Bronchial epithelial cell (primary cell): ENCODE measurements around the genes ILF2, DENND4B, C1orf43 and UBAP2L.

GRCh38 chr1:153567000-153567442 lies 1.4 kb upstream of the S100A2 start:
- RRBS, 2 experiments = no CpG with 5 or more reads among the region's 8 CpGs

DNA sequence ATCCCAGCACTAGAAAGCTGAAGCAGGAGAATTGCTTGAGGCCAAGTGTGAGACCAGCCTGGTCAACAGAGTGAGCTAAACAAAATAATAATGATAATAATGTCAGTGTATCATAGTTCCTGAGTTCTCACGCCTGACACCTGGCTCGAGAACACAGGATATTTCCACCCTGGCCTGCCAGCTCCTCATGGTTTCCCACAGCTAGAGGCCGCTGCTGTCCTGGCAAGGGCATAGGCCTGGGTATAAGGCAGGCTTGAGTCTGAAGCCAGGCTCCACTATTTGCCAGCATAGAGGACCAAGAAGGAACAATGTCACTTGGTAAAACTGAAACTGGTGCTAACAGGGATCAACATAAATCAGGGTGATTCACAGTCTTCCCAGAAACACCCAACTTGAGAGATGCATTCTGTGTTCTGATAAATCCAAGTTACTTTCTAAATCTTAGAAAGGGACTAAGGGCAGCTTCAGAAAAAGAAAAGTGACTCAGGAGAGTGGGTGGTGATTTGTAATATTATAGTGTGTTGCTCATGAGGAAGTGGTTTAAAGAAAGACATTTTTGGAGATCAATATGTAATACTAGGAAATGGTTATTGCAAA lies 6.9 kb upstream of the S100A2 start:
- RRBS, 2 experiments = no CpG with 5 or more reads among the region's 3 CpGs

DNA sequence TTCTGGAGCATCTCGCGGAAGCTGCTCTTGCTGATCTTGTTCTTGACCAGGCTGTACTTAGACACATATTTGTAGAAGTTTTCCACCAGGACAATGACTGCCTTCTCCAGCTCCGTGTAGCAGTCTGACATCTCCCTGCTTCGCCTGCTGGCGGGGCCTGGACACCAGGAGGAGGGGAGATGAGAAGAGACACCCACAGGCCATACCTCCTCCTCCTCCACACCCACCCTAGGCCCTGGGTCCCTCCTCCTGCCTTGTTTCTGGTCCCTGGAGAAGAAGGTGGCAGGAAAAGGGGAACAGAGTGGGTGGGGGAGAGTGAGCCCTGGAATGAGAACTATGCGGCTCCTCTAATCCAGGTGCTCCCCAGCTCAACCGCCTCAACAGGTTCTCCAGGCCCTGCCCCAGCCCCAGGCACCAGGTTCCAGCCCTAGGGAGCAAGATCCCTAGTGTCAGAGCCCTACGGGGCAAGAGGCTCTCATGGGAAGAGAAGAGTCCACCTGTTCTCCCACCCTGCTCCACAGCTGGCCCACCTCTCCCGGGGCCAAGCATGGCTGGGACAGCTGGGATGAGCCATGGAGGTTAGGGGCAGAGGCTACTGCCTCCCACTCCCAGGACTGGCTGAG lies 4.8 kb downstream of the S100A16 start:
- RRBS, 2 experiments = no CpG with 5 or more reads among the region's 9 CpGs

- RRBS, 2 experiments = no CpG with 5 or more reads among the region's 9 CpGs
Observed at GRCh38 chr1:153636337-153636806, 2.5 kb downstream of the CHTOP start.

DNA sequence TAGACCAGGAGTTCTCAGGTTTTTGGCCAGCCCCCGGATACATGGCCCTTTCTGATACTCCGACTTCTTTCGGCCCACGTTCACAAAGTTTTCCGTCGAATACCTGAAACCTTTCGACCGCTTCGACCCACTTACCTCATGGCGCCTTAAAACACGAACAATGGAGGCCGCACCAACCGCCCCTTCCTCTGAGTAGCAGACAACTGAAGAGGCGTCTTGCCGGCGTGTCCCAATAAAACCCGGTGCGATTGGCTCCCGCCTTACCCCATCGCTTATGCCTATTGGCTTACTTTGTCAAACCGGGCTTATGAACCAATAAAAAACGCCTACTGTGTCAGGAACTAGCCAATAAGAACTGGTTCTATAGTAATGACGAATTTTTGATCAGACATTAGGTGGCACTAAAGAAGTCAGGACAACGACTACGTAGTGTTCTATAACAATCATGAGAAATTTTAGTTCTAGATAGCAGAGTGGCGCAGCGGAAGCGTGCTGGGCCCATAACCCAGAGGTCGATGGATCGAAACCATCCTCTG lies at the start of gene ILF2:
Gene ILF2 (minus strand): TSS at position 211 of the 536 bp plus-strand sequence.
- RRBS, 2 experiments = 0 to under 1% methylated on average over 1 to 6 of the region's 30 CpGs

- RRBS, 2 experiments = no CpG with 5 or more reads among the region's 6 CpGs
Observed at GRCh38 chr1:153774093-153774521, 1.1 kb upstream of the SLC27A3 start.

DNA sequence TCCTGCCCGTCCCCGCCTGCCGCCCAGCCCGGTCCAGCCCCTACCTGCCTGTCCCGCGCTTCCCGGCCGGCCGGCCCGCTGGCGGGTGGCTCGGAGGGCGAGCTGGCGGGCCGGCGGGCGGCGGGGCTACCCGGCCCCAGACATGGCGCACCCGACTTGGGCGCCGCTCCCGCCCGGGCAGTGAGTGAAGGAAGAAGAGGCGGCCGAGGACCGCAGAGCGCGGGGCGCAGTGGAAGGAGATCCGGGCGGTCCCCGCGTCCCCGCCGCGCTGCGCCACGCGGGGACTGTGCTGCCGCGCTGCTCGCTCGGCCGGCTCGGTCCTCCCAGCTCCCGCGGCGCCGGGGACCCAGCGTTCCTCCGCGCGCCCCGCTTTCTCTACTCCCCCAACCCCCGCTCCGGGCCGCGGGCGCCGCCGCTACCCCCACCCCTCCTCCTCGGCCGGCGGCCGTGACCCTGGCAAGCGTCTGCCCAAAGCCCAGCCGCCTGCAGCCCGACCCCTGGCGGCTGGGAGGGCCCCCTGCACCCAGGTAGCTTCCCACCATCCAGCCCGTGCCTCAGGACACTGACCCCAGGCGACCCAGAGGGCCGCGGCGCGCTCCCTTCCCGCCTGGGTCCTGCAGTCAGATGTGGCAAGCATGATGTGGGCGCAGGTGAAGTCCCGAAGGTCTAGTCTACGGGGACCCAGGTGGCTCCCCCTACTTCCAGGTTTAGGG lies at the start of gene DENND4B:
Gene DENND4B (minus strand): TSS at position 466 of the 713 bp plus-strand sequence.
- RRBS, 2 experiments = 1% methylated on average over 54 of the region's 81 CpGs

- RRBS, 2 experiments = no CpG with 5 or more reads among the region's 13 CpGs
Observed at GRCh38 chr1:153957284-153958033, 953 bp downstream of the CRTC2 start.

DNA sequence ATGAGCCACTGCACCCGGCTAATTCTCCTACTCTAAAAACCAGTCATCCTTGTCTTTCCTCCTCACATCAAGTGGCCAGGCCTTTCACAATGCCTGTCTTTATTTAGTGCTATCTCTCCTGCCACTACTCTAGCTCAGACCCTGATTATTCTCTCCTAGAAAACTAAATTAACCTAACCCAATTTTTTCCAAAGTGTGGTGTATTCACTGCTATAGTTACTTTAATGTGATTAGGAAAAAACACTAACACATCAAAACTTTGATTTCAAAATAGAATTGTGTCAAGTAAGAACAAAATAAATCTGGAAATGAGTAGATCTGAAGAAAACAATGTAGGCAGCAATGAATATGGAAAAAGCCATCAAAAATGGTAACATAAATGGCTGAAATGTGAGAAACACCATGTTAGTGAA lies 27.5 kb downstream of the TPM3 start:
- RRBS, 2 experiments = no CpG with 5 or more reads among the region's 1 CpG

DNA sequence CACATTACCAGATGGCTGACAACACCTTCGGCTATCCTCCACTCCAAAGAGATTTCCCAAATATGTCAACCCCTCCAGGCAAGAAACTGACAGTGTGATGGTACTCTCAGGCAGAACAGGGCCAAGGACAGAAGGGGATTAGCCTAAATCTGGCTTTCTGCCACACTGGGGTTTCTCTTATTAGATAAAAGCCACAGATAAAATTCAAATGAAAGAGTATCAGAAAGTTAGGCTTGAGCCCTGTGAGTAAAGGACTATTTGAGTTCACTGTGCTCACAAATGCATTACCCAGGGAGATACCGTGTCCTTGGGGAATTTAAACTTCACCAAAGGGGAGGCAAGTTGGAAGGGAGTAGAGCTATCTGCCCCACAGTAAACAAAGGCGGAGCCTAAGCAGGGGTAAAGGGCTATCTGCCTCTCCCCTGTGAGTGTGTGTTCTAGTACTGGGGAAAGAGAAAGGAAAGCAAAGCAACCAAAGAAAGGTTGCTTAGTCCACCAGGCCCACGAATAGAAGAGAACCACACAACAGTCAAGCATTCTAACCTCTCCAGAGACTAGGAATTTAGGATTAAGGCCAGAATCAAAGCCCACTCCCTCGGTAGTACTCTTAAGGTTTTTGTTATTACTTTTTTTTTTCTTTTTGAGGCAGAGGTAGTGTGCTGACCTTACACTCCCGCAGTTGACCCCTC lies 12.8 kb downstream of the TPM3 start:
- RRBS, 2 experiments = no CpG with 5 or more reads among the region's 6 CpGs

DNA sequence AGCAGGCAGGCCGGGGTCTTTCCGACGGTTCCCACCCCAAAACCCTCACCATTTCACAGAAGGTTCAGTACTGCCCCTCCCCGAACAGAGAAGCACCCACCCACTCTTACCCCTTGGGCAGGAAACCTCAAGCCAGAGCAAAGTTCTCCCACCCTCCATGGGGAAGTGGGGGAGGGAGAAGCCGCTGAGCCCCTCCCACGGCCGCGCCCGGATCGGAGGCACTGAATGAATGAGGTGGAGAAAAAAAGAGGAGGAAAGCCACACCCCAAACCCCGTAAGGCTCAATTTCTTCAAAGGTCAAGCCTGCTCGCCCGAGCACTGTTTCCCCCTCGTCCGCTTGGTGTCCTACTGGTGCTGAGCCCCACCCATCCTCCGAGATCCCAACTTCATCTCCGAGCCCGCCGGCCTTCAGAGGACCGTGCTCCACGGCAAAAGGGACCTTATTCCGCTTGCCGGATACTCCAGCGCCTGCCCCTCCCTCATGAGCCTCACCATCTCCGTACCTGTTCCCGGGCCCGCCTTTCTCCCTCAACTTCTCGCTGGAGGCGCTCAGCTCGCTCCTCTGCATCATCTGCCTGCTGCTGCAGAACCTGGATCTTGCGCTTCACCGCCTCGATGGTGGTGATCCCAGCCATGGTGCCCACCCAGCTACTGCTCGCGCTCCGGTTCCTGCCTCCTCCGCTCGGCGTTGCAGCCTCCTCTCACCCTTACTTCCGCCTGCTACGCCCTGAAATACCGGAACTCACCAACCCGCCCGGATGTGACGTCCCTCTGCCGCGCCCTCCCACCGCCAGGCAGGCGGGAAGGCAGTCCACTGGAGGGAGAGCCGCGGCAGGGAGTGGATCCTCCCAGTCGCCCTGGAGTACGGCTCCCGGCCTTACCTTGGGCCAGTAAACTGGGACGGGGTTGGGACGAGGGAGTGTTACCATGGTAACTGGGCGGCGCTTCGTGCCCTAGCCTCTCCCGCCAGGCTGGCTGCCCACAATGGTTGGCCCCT lies 9.1 kb downstream of the TPM3 start:
- RRBS, 2 experiments = 2 to 3% methylated on average over 11 to 16 of the region's 60 CpGs

DNA sequence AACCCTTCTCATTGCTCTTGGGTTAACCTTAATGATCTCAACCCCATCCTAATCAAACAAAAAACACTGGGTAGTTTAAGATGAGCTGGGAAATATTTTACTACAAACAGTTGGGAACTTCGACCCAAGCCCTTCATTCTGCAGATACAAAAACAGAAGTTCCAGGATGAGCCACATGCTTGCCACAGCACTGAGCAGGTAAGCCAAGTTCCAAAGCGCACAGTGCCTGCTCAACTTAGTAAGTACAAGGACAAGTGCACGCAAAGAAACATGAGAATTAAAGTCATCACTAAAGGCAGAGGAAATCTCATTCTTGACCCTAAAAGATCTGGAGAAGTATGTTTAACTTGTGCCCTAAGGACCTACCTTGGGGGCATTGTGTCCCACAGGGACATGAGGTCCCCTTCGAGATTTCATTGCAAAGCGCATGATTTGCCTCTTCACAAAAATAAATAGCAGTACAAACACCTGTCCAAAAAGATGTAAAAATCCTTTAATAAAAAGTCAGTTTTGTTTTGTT lies 860 bp downstream of the C1orf43 start:
- RRBS, 2 experiments = no CpG with 5 or more reads among the region's 5 CpGs

DNA sequence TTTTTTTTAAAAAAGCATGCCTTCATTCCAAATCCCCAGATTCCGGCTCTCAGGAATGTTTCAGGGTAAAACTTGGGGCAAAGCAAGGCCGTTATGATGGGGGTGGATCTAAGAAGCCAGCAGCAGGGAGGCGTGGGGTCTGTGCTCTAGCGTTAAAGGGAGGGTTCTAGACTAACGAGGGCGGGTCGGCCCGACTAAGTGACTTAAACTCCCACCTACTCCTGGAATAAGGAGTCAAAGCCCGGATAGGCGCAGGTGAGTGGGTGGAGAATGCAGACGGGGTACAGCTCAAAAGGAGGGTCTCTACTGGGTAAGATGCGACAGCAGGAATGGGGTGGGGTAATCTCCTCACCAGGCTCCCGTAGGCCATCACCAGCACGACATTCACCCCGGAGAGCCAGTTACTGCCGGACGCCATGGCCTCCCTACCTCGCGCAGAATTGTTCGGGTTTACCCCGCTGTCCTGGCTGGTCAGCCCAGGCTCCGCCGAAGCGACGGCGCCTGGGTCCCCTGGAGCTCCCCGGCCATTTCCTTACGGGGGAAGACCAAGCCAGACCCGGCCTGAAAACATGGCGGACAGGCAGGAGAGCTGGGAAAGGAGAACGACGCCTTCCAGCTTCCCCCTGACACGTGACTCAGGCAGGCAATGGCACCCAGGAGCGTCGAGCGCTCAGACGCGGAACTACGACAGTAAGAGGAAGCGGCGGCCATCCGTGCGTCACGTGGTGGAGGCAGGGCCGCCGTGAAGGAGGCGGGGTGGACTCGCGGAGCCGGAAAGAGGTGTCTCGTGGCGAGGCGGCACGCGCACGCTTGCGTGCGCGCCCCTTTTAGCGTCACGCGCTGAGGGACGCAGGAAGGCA lies at the start of gene C1orf43:
Gene C1orf43 (minus strand): TSS at position 601 of the 860 bp plus-strand sequence.
- RRBS, 2 experiments = 0% methylated on average over 9 of the region's 63 CpGs; no CpG with 5 or more reads in 1 of the 2 experiments

DNA sequence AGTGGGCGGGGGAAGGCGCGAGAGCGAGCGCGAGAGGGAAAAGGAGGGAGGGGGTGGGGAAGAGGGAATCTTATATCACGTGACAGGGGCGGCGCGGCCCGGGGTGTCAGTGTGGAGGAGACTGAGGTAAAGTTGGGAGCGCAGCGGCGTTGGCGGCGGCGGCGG lies at the start of gene UBAP2L:
Gene UBAP2L (plus strand): TSS at position 106 of the 165 bp plus-strand sequence.
- RRBS, 2 experiments = 2 to 4% methylated on average over 1 of the region's 18 CpGs

DNA sequence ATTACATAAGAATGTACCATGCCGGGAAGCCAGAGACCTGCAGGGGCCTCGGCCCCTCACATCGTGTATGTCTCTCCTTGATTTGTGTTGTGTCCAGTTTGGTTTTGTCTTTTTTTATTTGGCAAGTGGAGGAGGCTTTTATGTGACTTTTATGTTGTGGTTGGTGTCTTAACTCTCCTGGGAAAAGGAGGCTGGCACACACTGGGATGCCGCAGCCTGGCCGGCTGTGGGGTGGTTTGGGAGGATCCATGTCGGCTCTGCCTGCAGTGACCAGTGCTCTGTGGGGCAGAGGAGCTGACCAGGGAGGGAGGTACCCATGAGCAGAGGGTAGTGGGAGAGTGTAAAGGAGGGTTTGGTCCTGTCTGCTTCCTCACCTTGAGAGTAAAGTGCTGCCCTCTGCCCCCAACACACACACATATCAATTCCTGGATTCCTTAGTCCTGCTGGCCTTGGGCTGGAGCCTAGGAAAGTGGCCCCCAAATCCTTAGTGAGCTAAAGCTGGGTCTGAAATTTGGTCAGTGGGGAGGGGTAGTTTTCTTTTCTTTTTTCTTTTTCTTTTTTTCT lies 24.3 kb downstream of the ATP8B2 start:
- RRBS, 2 experiments = no CpG with 5 or more reads among the region's 6 CpGs

DNA sequence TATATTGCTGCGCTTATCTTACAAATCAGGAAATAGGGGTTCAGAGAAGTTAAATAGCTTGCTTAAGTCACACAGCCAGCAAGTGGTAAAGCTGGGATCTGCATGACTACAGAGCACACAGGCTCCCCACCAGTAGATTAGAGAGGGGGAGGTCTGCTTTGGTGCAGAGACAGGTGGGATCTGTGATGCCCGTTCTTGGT lies 2.0 kb upstream of the IL6R start:
- RRBS, 2 experiments = no CpG with 5 or more reads among the region's 2 CpGs

- RRBS, 2 experiments = no CpG with 5 or more reads among the region's 40 CpGs
Observed at GRCh38 chr1:154405751-154406837, 951 bp downstream of the IL6R start.

DNA sequence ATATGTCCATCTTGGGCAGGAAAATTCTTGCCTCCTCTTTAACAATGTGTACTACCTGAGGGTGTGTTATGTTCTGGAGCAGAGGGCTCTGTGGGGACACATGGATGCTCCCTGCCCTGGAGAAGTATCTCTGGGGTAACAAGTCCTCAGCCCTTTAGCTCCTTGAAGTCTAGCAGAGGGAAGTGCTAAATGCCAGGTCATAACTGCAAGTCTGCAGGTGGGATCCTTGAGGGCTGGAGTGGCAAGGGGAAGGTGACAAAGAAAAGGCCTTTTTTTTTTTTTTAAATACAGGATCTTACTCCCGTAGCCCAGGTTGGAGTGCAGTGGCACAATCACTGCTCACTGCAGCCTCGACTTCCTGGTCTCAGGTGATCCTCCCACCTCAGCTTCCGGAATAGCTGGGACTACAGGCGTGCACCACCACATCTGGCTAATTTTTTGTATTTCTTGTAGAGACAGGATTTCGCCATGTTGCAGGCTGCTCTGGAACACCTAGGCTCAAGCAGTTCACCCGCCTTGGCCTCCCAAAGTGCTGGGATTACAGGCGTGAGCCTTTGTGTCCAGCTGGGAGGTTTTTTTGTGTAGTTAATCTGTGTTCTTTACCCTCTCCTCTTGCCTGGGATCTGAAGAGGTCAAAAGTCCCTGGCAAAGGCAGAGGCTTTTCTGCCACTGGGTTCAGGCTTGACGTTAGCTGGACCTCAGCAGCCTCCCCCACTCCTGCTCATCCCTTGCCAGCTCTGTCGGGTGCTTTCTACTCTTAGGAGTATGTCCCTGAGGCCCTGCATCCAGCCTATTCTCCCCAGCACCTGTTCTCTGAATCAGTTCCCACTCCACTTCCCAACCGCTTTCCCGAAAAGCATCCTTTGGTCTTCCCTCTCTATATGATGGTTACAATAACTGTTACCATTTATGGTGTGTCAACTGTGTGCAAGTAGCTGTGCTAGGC lies 5.1 kb downstream of the IL6R start:
- RRBS, 2 experiments = no CpG with 5 or more reads among the region's 11 CpGs

GRCh38 chr1:154423272-154424116 lies 18.4 kb downstream of the IL6R start:
- RRBS, 2 experiments = no CpG with 5 or more reads among the region's 6 CpGs

DNA sequence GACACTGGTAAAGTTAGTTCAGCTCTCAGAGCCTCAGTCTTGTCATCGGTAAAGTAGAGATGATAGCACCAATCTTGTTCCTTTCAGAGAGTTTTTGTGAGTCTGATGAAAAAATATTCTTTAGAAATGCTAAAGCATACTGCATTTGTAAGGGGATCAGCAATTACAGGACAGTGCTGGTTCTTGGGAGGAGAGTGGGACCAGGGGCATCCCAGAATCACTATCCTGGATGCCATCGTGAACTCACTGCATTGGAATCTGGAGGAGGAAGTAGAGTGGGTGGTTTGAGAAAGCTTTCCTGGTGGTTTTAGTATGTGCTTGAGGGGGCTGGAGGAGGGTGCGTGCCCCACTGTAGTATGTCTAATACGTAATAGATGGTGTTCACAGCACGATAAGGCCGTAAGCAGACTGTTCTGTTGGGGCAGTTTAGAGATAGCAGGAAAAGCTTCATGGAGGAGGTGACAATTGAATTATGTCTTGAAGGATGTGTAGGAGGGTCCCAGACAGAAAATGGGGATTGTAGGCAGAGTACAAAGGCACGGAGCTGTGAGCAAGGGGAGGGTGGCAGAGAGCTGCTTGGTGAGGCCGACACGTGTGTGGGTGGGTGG lies 36.8 kb downstream of the IL6R start:
- RRBS, 2 experiments = no CpG with 5 or more reads among the region's 9 CpGs